ENCODE results near the gene CDHR3.

DNA sequence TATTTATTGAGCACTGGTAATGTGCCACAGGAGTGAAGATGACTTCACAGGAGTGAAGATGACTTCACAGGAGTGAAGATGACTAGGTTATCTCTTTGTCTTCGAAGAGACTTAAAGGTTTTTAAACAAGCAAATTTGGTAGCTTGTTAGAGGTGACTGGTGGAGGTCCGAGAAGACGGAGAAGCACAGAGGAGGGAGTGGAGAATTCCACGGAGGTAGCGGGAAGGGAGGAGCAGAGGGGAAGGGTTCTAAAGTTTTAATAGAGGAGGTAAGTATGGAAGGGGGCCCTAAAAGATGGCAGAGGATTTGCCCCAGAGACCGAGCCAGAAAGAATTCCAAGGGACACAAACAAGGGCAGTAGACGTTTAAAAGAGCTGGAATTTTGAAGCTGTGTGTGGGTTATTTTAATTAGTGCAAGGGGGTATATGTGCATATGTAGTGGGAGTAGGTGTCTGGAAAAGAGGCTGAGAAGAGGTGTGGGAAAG lies 83.8 kb downstream of the RELN start:
- PRO-cap: no peak

DNA sequence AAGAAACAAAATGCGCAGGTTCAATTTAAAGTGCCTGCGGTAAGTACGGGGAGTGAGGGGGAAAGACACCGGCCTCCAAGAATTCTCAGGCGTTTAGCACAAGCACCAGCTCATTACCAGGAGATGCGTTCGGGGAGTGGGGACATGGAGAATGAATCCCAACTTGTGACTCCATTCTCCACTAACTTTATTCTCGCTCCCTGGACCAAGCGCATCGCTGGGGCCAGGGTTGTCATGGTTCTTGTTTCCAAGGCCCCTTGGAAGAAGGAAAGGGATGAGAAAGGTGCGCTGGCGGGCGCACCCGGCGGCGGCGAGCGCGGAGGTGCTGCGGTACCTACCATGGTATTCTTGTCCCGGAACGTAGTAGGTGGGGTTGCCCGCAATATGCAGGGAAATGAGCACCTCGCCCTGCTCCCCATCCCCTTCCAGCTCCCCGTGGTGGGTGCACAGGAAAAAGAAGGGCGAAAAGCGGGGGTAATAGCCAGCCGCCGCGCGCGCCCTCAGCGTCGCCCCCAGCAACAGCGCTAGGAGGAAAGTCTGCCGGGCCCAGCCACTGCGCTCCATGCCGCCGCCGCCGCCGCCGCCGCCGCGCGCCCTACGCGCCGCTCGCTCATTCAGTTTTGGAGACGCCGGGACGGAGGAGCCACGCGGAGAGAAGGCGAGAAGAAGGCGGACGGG lies 526 bp downstream of the RELN start:
- PRO-cap: no peak

DNA sequence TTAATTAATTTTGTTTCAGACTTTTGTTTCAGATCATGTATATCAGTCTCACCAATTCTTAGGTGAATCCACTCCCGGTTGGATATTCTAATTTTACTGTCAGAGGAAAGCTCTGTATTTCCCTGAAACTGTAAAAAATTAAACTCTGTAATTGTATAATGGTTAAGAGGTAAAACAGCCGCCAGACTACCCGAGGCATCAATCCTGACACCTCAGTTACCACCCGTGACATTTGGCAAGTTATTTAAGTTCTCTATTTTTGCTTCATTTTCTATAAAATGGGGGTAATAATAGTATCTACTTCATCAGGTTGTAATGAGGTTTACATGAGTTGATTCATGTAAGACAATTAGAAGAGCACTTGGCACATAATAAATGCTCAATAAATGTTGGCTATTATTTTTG lies 303.6 kb upstream of the KMT2E start:
- PRO-cap: no peak

GRCh38 chr7:104929122-104929442 lies 84.9 kb upstream of the KMT2E start:
- PRO-cap: no peak

DNA sequence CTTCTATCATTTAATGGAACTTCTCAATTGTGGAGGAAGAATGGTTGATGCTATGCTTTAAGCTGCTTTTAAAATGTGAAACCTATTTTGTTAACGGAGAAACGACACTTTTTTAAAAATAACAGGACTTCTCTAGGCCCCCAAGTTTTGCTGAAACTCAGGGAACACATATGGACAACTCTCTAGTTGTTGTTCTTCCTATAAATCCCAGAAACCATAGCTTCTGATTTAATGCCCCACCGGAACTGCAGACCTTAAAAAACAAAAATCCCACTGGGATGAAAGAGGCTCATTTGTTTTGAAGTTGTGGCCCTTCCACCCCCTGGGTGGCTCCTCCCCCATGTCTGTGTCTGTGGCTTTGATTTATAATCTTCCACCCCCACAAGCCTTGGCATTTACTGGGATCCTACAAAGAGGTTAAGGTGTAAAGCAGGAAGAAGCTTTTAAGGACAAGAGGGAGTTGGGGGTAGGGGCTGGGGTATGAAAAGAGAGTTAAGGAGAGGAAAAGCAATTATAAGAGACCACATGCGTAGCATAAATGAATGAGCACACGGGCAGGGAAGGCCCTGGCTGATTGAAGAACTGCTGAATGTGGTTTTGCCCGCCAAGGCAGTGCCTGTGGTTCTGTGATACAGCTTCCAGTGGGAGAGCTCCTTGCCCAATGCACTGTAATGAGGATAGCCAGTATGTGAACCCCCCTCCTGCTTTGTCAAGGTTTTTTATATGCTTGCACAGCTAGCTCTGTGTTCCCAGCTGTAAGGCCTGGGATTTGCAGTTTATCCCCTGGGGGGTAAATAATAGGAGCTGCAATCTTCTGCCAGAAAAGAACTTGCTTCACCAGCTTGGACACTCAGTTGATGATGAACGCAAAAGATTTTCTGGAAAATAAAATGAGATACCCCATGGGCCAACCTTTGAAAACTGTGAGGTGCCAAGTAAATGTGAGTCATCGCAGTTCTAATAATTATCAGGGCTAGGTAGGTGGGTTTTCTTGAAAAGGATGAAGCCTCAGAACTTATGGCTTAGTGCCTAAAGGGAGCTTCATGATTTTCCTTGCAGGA lies 34.8 kb upstream of the KMT2E start:
- PRO-cap: no peak

GRCh38 chr7:104993602-104994113 lies 20.3 kb upstream of the KMT2E start:
- PRO-cap: no peak

DNA sequence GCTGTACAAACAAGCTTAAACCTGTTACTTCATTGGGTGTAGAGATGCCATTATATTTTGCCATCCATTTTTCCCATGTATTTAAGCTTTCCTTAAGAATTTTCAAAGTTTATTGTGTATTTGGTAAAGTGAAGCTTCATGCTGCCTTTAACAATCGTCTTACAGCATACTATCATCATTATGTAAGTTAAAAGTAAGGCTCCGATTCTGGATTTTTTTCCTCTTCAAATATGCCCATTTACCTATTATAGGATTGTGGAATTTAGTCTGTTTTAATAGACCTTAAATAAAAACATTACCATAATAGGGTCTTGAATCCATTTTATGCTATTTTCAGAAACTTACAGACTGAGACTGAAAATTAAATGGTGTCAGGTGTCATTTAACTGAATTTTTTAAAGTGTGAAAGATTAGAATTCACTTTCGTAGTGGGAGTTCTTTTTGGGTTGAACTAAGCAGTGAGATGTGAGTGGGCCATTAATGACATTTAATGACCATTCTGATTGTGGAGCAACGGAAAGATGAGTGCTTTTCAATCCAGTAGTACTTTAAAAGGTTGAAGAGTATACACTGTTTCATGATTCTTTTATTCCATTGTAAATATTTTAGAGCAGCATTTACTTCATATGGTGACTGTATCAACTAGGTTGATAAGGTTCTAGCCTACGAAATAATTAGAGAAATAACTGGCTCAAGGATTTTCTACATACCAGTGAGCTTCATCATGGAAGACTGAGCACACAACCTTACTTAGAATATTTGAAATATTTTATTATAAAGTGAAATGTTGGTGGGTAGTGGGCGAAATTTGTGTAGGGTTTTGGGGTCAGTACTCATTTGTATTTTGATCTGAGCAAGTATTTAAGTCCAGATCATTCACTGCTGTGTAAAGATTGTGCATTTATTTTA lies 2.4 kb downstream of the KMT2E start:
- PRO-cap: no peak

- PRO-cap: no peak
These were observed 59.4 kb downstream of the KMT2E start for GRCh38 chr7:105073344-105073963.

DNA sequence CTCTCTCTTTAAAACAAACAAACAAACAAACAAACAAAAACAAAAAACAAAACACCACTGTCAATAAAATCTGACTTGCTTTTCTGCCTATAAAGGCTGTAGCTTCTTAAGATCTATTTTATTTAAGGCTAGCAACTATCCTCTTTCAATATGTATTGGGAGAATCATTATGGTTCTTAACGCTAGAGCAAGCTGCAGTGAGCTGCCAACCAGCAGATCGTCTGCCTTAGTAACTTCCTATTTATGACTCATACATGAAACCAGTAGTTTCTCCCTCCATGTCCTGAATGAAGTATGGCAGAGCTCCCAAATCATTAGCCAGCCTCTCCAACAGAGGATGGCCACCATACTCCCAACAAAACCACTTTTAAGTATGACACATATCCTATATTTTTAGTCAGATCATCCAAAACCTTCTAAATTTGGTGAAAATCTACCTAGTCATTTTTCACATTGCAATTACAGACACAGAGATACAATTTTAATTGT lies 163.5 kb downstream of the SRPK2 start:
- PRO-cap: no peak

DNA sequence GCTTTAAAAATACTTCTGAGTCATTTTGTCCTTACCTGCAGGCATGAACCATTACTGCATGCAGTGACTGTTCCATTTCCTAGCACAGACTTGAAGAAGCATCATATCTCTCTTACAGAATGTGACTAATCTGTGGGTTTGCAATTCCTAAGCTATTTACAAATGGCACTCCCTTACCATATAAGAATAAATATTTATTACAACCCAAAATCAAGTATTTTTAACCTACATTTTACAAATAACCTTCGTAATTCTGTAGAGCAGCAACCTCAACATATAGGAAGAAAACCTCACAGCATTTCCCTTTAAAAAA lies 120.6 kb downstream of the SRPK2 start:
- PRO-cap: no peak

DNA sequence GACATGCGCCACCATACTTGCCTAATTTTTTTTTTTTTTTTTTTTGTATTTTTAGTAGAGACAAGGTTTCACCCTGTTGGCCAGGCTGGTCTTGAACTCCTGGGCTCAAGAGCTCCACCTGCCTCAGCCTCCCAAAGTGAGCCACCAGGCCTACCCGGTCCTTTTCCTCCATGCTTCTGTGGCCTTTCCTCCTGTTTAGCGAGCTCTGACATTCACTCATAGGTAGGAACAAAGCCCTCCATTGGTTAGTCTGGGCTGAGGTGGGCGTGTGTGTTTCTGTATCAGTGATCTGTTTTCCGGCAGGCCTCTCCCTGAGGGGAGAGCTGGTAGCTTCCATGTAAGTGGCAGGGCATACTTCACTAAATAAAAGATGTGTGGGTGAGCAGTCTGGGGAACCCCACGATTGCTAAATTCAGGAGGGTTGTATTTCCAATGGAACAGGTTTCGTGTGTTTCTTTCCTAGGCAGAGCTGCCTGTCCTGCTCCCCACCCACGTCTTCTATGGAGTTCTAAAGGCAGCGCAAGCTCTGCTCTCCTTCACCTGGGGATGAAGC lies 50.3 kb upstream of the SRPK2 start:
- PRO-cap: no peak

- PRO-cap: no peak
These were observed 22.7 kb downstream of the PUS7 start for GRCh38 chr7:105499039-105500036.

DNA sequence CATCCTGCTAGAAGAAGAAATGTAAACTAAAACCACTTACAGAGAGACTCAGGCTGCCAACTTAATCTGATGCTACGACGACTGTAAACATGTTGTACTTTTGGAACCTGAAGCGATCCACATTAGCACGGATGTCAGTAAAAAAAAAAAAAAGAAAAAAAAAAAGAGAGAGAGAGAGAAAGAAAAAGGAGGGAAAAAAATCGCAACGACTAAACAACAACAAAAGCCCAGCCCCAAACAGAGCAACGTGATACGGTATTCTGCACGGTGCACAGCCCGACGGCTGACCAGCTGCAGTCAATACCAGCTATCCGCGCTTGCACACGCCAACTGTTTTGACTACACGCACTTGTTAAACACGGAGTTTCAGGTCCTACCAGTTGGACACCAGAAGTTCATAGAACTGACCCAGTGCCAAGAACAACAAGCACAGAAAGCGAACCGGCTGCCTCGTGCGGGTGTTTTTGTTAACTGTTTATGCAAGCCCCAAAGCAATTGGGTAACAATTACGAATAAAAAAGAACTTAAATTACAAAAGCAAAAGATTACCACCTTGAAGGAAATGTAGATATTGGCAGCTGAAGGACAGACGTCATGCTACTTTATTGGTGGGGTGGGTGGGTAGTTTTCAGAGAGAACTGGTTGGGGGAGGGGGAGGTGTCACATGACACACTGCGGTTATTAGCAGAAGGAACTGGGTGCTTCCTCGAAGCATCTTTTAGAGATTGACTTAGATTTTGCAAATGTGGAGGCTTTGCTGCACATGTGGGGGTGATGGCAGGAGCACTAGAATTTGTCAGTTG lies 110.4 kb upstream of the EFCAB10 start:
- PRO-cap: unidirectional peak, minus-strand start at position 332 of the sequence

- PRO-cap: bidirectional peak, plus-strand start at chr7:105963276, minus-strand start at chr7:105963006
These were observed at the start of gene CDHR3 for GRCh38 chr7:105962714-105963438. Gene CDHR3, plus strand, starts transcription at chr7:105963264.

GRCh38 chr7:106009252-106010252 lies 46.5 kb downstream of the CDHR3 start:
- PRO-cap: no peak

GRCh38 chr7:106065780-106066318 lies 46.3 kb downstream of the SYPL1 start:
- PRO-cap: no peak

- PRO-cap: no peak
These were observed 40.0 kb downstream of the SYPL1 start for GRCh38 chr7:106071965-106072585.

GRCh38 chr7:106199809-106200259 lies 84.9 kb downstream of the NAMPT start:
- PRO-cap: no peak

GRCh38 chr7:106216306-106216833 lies 68.4 kb downstream of the NAMPT start:
- PRO-cap: bidirectional peak, plus-strand start at chr7:106216756, minus-strand start at chr7:106216532

DNA sequence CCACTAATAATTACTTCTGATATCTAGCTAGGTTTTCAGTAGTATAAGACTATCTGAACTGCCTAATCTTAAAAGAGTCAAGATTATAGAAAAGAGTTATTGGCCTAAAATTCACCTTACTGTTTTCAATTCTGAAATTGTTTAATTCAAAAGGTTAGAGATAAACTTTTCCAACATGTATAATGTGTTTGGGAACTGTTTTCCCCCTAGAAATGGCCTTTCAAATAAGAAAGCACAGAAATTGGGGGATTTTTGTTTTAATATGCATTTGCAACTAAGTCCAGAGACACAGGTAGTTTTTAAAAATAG lies 8.8 kb downstream of the NAMPT start:
- PRO-cap: no peak